Sciatic nerve (tissue), 1 donor: Measurements from ENCODE around the genes TIMP2 and CBX8.

DNA sequence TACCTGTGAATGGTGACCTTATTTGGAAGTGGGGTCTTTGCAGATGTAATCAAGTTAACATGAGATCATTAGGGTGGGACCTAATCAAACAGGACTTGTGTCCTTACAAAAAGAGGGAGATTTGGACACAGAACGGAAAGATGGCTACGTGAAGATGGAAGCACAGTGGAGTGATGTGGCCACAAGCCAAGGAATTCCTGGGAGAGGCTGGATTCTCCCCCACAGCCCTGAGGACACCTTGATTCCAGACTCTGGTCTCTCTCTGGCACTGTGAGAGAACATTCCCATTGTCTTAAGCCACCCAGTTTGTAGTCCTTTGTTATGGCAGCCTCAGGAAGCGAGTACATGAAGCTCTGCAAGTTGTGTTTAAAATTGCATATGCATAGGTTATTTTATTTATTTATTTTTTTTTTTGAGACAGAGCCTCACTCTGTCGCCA, 5.7 kb upstream of the CYTH1 start:
- PRO-cap: no peak

GRCh38 chr17:78794830-78795476, 12.9 kb upstream of the CYTH1 start:
- PRO-cap: no peak

- PRO-cap: no peak
Measured at GRCh38 chr17:78803299-78804129, 21.4 kb upstream of the CYTH1 start.

- PRO-cap: no peak
Measured at GRCh38 chr17:78853494-78854394, 13.1 kb upstream of the USP36 start.

GRCh38 chr17:78881628-78882241, 21.3 kb downstream of the CEP295NL start:
- PRO-cap: no peak

DNA sequence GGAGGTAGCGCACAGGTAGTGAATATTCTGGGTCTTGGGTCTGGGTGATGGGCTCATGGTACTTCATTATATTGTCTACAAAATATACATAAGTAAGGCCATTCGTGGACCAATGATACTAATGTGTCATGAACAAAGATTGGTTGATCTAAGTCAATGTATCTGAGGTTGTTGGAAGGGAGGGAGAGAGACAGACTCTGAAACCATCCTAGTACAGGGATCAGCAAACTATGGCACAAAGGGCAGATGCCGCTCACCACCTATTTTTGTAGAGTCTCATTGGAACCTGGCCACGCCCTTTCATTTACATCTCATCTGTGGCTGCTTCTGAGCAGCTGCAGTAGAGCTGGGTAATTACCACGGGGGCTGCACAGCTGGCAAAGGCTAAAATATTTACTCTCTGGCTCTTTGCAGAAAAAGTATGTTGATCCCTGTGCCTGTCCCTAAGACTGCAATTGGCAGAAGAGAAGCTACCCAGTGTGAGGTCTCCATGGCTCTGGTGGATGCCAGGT, 14.2 kb downstream of the CEP295NL start:
- PRO-cap: no peak

GRCh38 chr17:78924490-78925592, at the start of gene TIMP2:
TIMP2 (minus strand) TSS chr17:78925387.
- PRO-cap: bidirectional peak, plus-strand start at chr17:78924818, minus-strand start at chr17:78924832; bidirectional peak, plus-strand start at chr17:78925521, minus-strand start at chr17:78925384

- PRO-cap: no peak
Measured at GRCh38 chr17:78933192-78933806, 8.1 kb upstream of the TIMP2 start.

DNA sequence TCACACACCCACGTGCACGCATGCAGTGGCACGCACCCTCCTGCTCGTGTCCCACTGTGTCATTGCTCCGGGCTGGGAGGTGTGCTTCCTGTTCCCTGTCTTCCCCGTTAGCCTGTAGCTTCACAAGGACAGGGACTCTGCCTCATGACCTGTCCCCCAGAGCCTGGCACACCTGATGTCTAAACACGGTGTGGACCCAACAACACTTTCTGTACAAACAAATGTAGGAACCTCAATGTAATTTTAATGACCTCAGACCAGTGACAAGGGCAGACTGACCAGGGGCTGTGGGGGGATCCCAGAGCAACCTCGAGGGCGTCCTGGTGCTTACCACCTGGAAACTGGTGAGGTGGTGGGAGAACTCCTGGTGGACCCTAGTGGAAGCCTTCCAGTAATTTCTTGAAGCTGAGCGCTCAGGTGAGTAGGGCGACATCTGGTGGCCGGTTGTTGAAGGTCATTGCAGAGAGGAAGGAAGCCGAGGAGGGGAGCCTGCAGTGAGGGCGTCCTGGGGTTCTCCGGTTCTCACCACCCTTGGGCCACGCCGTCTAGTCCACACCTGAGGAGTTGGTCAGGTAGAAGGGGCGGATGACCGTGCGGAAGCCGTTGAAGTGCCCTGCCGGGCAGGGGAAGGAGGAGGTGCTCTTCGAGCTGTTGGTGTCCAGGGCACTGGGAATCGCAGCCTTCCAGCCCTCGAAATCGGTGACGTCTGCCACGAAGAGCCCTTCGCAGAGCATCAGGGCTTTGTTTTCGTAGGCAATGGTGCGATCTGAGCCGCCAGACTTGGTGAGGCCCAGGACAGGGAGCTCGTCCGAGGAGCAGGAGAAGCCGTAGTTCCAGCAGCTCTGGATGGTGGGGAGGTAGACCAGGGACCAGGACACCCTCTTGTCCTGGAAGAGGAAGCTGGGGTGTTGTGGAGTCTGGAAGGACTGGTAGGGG, 8.4 kb downstream of the LGALS3BP start:
- PRO-cap: no peak

DNA sequence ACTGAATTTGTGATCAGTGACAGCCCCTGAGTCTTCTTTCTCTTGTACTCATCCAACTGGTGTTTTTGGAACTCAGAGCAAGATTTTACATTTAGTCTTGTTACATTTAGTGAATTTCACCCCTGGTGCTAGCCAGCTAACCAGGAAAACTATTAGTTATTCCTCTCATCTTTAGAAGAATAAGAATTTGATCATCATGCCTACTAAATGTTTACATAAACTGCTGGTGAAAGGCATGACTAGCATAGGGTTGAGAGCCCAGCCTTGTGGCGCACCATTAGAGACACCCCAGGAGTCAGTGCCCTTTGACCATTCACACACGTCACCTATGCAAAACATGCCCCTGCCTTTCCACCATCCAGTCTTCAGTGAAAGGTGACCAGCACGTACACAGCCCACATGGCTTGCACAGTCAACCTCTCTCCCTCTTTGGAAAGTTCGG, 150.2 kb downstream of the ENGASE start:
- PRO-cap: no peak

- PRO-cap: no peak
Measured at GRCh38 chr17:79662707-79663141, 51.9 kb upstream of the RBFOX3 start.

GRCh38 chr17:79793034-79794182, 3.5 kb downstream of the CBX8 start:
- PRO-cap: no peak

GRCh38 chr17:79796432-79797250, at the start of gene CBX8:
CBX8 (minus strand) TSS chr17:79797077.
- PRO-cap: bidirectional peak, plus-strand start at chr17:79797423, minus-strand start at chr17:79797043

DNA sequence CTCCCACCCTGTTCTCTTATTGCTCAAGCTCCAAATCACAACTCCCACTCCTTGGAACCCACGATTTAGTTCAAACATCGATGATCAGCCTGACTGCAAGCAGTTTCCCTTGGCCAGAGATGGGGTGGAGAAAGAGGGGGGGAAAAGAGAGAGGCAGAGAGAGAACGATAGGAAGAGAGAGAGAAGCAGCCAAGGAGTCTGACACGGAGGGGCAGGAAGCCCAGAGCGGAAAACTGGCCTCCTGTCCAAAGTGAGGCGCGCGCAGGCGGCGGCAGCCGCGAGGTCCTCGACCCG, 1.6 kb upstream of the CBX8 start:
- PRO-cap: no peak

GRCh38 chr17:79829116-79829315, 10.2 kb downstream of the CBX4 start:
- PRO-cap: no peak

DNA sequence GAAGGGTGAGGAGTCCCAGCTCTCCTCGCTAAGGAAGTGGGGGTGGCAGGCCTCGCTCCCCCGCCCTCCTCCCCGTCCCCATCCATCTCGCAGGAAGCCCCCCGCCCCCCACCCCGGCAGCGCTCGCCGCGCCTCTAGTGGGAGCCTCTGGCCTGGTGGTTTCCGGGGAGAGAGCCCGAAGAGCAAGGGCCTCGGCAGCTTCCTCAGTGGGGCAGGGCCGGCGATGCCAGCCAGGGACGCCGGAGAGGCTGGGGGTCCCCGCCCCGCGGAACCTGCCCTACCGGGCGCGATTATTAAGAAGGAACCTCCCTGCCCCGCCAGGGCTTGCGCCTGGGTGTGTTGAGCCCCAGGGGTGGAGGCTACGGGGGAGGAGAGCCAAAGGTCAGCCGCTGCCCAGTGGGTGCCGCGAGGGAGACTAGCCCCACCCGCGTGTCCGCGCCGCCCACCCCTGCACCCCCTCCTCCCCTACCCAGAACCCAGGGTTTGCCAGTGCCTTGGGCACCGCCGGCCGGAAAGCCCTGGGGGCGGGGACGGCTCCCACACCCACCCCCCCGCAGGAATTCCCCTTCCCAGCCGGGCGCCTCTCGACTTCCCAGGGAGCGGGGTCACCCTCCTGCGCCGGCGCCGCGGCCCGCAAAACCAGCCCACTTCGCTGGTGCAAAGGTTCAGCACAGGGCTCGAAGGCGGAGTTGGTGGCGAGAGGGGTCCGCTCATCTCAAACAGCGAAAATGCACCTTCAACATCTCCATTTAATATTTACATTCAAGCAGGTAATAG, 6.6 kb downstream of the CBX4 start:
- PRO-cap: bidirectional peak, plus-strand start at position 201 of the sequence, minus-strand start outside the sequence

GRCh38 chr17:79841402-79842504, 2.5 kb upstream of the CBX4 start:
- PRO-cap: bidirectional peak, plus-strand start at chr17:79841652, minus-strand start at chr17:79841510

DNA sequence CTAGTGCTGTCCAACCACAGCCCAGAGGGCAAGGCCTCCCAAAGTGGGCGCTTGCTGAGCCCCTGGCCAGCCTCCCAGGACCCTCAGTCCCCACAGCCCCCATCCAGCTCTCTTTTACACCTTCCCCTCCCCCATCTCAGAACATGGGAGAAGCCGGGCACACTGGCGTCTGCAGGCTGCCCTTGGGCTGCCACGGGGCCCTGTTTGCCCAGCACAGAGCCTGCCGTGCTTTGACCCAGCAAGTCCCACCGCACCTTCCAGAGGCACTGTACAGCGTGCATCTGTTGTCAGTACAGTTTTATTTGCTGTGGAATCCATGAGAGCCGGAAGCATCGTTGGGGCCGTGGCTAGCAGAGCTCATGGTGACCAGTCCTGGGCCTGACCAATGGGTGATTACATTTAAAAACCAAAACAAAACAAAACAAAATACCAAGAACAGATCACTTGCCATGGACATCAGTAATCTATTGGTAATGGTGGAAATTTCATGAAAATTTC, 96.2 kb upstream of the CBX4 start:
- PRO-cap: no peak

- PRO-cap: no peak
Measured at GRCh38 chr17:80064072-80064757, 27.8 kb downstream of the CCDC40 start.

- PRO-cap: no peak
Measured at GRCh38 chr17:80145706-80146765, 892 bp downstream of the EIF4A3 start.